GM12892 (cell line): ENCODE data around the genes RDH12 and RAD51B.

- RRBS = no CpG with 5 or more reads among the region's 7 CpGs
Observed at GRCh38 chr14:65797704-65798022, 385.1 kb downstream of the FUT8 start.

- RRBS = no CpG with 5 or more reads among the region's 6 CpGs
Observed at GRCh38 chr14:65846838-65847513, 434.4 kb downstream of the FUT8 start.

GRCh38 chr14:65898795-65899030, 486.2 kb downstream of the FUT8 start:
- RRBS = no CpG with 5 or more reads among the region's 3 CpGs

DNA sequence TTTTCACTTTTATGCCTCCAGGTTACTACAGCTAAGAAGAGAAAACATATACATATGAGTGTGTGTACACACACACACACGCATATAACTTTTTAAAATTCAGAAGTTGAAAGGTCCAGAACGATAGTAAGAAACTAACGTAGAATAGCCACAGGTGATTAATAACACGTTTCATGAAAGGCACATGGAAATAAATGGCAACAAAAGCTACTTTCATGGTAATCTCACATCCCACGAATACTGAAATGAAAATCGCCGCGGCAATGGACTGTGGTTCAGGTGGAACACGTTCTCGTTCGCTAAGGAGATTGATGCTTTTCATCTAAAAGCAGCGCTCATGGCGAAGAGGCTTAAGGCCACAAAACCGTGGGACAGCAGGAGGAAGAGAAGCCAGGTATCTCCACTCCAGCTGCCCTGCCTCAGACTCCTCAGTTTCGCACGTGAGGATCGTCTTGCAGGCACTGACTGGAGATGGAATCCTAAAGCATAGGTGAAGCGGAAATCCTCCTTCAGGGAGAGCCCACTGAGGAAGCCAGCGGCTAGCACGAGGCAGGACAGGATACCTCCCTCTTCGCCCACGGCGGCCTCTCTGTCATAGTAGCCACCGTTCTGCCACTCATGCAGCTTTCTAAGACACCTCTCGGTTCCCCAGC, 741 bp upstream of the GPHN start:
- RRBS = no CpG with 5 or more reads among the region's 25 CpGs

DNA sequence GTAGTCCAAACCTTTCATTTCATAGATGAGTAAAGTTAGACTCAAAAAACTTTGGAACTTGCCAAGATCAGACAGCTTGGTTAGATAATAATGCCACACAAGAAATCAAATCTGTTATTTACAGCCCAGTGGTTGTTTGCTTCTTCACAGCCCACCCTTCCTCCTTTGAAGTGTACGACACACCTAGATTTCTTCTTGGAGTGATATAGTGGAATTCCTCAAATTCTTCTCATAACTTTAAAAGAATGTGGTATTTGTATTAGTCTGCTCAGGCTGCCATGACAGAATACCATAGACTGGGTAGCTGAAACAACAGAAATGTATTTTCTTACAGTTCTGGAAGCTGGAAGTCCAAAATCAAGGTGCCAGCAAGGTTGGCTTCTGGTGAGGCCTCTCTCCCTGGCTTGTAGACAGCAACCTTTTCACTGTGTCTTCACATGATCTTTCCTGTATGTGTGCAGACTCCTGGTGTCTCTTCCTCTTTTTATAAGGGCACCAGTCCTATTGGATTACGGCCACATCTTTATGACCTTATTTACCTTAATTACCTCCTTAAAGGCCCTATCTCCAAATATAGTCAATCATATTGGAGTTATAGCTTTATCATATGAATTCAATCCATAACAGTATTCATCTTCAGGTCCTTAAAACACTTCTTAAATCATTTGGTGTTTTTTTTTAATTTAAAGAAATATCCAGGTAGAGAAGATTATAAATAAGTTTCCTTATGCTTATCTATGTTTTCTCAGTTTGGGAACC, 21.3 kb upstream of the GARIN2 start:
- RRBS = no CpG with 5 or more reads among the region's 2 CpGs

DNA sequence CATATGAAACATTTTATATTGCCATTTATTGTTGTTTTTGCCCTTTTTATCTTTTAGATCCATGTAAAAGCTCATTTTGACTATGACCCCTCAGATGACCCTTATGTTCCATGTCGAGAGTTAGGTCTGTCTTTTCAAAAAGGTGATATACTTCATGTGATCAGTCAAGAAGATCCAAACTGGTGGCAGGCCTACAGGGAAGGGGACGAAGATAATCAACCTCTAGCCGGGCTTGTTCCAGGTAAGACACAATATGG, 47.2 kb downstream of the ATP6V1D start:
- RRBS = no CpG with 5 or more reads among the region's 3 CpGs

DNA sequence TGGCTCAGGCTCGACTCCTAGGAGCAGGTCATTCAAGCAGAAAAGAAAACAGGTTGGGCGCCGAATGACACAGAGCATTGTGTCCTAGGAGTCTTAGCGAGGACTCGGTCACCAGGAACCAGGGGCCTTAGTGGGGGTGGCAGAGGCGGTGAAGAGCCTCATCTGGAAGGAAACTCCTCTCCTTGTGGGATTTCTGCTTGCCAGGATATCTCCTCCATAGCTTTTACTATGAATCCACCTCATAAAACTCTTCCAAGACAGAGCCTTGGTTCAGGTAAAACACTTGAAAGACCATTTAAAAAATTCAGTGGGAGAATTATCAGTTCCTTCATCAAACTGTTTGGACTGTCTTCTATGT, 699 bp downstream of the PLEKHH1 start:
- RRBS = no CpG with 5 or more reads among the region's 6 CpGs

DNA sequence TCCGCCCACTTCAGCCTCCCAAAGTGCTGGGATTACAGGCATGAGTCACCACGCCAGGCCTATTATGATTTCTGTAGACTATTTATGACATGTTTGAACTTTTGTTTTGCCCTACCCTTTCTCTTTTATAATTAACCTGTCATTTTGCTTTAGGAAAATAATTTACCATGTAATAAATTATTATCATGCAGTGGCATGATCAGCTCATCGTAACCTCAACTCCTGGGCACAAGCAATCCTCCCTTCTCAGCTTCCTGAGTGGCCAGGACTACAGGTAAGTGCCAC, at the start of gene RDH12:
Gene RDH12 (plus strand): TSS at position 225 of the 285 bp plus-strand sequence.
- RRBS = no CpG with 5 or more reads among the region's 3 CpGs

DNA sequence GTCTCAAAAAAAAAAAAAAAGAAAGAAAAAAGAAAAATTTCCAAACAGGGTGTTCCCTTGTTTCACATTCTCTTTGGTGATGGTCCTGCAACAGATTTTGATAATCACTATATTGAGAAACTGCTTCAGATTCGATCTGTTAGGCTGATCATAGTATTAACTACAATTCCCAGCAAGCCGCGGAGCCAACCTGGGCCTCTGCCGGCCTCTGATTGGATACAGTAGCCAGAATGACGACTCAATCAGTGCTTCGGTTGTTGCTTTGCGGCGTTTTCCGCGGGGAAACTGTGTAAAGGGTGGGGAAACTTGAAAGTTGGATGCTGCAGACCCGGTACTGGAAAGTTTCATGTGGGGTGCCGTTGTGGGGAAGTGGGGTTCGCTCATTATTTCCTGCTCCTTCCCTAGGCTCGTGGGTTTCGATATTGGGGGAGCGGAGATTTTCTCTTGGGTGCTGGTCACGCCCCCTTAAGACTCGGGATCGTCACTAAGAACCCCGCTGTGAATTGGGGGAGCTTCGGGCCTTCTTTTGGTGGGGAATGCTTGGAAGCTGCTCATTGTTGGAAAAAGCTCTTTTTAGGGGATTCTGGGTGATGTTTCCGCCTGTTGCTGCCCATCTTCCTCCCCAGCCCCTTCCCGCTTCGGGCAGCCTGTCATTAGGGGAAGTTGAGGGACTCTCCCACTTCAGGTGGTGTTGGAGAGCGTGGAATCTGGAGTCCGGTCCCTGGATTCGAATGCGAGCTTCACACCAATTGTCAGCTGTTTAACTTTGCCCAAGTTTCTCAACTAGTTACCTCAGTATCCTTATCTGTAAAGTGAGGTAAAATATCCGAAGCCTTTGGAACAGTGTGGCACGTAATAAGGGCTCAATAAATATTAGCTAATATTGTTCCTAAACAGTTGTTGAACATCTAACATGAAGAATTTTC, at the start of gene RAD51B:
Gene RAD51B (plus strand): TSS at position 257 of the 926 bp plus-strand sequence.
- RRBS = no CpG with 5 or more reads among the region's 30 CpGs

DNA sequence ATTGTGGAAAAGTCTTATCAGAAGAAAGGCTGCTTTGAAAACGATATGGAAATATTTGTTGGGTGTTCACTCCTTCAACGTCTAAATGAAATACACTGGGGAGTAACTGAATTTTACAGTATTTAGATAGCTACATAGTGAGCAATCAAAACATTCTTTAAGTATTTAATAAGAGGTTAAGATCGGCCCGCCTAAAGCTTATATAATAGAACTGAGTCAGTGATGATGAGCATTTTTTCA, 228.3 kb downstream of the RAD51B start:
- RRBS = no CpG with 5 or more reads among the region's 4 CpGs

GRCh38 chr14:68145070-68145465, 325.5 kb downstream of the RAD51B start:
- RRBS = no CpG with 5 or more reads among the region's 2 CpGs

DNA sequence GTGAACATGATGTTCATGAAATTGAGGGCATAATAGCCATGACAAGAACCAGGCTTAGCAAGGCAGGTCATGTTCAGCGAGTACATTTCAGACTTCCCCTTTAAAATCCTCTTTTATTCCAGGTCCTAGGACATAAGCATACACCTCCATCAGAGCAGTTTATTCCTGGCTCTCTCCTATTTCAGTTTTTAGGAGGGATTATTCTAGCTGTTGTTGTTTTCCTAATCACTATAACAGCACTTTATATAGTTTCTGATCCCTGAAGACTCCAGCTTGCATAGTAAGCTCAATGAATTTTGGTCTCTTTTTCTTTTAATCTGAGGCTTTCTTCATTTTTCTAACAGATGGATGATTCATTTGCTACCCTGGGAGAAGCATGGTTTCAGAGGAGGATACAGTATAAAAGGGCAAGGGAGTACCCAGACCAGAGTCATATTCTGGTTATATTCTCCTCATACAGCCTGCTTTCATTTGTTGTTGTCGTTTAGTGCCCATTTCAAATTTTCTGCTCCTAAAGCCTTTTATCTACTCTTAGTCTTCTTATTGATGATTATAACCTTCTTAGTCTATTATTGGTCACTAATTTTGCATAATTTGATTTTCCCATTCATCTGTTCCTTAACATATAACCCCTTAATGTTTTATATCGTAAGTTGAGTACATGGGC, 349.4 kb downstream of the RAD51B start:
- RRBS = no CpG with 5 or more reads among the region's 3 CpGs

GRCh38 chr14:68195259-68195607, 375.7 kb downstream of the RAD51B start:
- RRBS = no CpG with 5 or more reads among the region's 1 CpG

DNA sequence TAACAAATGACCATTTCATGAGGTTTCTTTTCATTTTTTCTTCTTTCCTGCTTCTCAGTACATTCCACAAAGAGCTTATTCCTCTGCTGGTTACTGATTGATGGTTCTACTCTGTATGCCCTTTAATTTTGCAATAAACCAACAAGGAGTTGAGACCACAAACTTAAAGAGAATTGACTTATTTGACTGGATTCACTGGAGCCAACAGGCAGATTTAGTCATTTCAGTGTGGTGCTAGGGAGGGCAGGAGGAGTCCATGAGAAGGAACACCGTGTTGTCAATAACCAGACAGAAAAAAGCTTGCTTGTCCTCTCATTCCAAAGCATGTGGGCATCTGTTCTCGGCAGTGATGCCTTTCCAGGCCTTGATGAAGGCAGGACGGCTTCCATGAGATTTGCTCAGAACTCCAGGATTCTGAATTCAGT, 459.4 kb downstream of the RAD51B start:
- RRBS = no CpG with 5 or more reads among the region's 3 CpGs

- RRBS = 3% methylated on average over 4 of the region's 11 CpGs
Observed at GRCh38 chr14:68283451-68284157, 464.0 kb downstream of the RAD51B start.

GRCh38 chr14:68295120-68295821, 475.7 kb downstream of the RAD51B start:
- RRBS = no CpG with 5 or more reads among the region's 9 CpGs

GRCh38 chr14:68476135-68477470, 316.3 kb downstream of the ZFP36L1 start:
- RRBS = no CpG with 5 or more reads among the region's 15 CpGs

- RRBS = no CpG with 5 or more reads among the region's 15 CpGs
Observed at GRCh38 chr14:68509829-68510686, 282.8 kb downstream of the ZFP36L1 start.

DNA sequence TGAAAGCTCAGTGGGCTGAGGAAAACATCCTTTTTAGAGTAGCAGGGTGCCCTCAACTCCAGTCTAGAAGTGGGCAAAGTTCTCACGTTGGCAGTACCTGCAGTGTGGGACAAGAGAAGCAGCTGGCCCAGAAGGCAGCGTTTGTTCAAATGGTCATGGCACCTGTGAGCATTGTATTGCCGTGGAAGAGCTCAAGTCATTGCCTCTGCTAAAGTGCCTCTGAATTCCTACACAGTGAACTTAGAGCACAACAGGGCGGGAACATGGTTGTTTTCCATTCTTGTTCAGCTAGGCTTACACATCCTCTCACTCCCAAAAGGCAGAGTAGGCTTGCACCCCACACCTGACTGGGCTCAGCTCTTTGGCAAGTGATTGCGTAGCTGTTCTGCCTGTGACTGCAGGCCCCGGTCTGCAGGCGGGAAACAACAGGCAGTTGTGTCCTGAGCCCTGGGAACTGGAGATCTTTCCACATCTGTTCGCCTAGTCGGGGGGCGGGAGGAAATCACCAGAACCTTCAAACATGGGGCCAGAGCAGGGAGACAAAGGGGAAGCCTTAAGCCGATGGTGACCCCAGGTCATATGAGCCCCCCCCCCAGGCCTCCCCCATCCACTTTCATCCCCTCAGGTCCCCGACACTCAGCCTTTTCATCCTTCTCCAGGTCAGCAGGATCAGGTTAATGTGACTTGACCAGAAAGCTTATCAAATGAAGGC, 274.7 kb downstream of the ZFP36L1 start:
- RRBS = no CpG with 5 or more reads among the region's 12 CpGs